ENCODE results near the genes GZMA and ANKRD55.

GRCh38 chr5:54220566-54220963 is 89.8 kb downstream of the ARL15 start:
- PRO-cap, result no peak

DNA sequence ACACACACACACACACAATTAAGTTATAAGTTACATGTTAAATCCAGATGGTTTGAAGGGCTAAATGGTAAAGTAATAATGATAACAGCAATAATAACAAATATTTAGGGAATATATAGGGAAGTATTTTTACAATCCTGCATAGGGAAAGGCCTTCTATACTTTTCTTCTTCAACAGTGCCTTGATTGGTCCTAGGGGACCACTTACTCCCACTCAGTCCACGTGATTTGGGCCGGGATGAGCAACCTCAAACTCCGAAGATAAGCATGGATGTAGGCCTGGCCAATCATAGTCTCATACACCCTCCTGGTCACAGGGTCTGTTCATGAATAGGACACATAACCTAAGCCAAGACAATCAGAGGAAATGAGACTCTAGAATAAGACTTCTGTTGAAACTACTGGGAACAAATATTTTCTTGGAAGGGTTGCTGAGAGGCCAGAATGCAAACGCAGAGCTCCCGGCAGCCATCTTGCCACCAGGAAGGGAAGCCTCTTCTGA is 68.2 kb downstream of the ARL15 start:
- PRO-cap, result no peak

DNA sequence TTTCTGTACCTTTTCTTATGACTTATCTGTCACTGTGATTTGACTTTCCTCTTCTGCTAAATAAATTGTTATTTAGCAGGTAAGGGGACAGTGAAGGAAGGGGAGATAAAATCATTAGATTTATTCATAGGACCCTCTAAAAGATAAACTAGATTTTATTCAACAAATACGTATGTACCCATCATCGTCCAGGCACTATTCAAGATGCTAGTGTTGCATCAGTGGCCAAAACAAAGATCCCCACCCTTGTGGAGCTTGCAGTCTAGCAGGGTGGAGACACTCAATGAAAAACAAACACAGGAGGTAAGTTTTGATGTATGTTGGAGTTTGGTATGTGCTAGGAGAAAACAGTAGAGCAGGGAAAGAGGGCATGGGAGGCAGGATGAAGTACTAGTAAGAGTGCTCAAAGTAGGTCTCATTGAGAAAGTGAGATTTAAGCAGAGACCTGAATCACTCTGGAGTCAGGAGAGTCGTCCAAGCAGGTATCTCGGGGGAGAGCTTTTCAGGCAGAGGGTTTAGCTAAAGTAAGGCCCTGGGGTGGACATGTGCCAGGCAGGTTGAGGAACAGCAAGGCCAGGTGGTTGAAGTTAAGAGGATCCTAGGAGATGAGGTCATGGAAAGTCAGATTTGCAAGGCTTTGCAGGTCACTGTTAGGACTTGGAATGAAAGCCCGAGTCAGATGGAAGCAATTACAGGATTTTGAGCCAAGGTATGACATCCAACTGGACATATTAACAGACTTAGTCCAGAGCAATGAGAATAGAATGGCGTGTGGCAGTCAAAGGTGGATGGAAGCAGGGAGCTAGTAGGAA is 9.1 kb downstream of the SNX18 start:
- PRO-cap, result no peak

DNA sequence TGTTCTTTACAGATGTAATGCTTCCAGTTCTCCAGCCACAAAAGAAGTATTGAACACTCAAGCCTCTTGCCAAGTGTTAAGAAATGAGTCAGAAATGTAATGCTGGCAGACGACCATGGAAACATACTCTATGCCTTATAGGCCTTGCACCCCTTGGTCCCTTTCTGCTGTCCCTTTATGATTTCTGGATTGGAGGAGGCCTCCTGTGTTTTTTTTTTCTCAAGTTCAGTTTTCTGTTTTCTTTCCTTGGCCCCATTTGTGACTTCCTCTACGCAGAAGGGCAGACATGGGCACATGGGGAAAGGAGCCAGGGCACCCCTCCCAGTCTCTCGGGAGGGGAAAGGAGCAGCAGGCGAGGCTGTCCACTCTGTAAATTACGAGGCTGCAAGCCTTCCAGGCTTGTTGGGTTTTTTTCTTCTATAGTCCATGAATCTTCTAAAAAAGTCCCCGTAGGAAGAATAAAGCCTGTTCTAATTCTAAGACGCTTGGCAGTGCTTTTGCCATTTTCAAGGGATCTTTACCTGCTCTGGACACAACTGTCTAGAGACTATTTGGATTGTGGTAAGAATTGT is 53.4 kb downstream of the SNX18 start:
- PRO-cap, result no peak

DNA sequence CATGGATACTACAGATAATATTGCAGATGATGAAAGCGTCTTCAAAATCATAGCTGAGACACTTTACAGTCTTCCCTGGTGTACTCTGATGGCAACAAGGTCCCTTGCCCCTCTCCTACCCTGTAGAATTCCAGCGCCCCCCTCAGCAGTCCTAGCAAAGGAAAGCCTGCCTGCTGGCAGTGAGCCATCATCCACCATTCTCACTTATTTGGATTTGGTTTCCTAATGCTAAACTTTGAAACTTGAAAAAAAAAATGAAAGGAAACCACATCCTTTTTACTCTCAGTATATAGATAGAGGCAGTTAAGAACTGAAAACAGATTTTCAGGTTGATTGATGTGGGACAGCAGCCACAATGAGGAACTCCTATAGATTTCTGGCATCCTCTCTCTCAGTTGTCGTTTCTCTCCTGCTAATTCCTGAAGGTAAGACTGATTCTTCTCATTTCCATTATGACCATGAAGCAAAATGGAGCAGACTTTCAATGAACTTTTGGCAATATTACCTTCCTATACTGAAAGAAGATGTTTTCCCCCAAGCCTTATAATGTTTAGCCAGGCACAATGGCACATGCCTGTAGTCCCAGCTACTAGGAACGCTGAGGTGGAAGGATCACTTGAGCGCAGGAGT is at the start of gene GZMA:
GZMA (plus strand) TSS at position 319 of the 630 bp plus-strand sequence.
- PRO-cap, result no peak

DNA sequence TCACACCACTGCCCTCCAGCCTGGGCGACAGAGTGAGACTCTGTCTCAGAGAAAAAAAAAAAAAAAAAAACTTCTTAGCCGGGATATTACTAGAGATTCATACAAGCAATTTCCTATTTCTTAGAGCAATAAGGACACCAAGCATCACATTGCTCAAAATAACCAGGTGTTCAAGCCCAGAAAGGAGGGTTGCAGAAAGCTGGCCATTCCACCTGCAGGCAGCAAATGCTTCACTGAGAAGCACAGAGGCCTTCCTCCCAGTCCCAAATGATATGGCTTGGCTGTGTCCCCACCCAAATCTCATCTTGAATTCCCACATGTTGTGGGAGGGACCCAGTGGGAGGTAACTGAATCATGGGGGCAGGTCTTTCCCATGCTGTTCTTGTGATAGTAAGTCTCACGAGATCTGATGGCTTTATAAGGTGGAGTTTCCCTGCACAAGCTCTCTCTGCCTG is 98.8 kb downstream of the PLPP1 start:
- PRO-cap, result no peak

GRCh38 chr5:55440042-55440407 is 94.7 kb downstream of the PLPP1 start:
- PRO-cap, result no peak

GRCh38 chr5:55504805-55505411 is 29.9 kb downstream of the PLPP1 start:
- PRO-cap, result no peak

DNA sequence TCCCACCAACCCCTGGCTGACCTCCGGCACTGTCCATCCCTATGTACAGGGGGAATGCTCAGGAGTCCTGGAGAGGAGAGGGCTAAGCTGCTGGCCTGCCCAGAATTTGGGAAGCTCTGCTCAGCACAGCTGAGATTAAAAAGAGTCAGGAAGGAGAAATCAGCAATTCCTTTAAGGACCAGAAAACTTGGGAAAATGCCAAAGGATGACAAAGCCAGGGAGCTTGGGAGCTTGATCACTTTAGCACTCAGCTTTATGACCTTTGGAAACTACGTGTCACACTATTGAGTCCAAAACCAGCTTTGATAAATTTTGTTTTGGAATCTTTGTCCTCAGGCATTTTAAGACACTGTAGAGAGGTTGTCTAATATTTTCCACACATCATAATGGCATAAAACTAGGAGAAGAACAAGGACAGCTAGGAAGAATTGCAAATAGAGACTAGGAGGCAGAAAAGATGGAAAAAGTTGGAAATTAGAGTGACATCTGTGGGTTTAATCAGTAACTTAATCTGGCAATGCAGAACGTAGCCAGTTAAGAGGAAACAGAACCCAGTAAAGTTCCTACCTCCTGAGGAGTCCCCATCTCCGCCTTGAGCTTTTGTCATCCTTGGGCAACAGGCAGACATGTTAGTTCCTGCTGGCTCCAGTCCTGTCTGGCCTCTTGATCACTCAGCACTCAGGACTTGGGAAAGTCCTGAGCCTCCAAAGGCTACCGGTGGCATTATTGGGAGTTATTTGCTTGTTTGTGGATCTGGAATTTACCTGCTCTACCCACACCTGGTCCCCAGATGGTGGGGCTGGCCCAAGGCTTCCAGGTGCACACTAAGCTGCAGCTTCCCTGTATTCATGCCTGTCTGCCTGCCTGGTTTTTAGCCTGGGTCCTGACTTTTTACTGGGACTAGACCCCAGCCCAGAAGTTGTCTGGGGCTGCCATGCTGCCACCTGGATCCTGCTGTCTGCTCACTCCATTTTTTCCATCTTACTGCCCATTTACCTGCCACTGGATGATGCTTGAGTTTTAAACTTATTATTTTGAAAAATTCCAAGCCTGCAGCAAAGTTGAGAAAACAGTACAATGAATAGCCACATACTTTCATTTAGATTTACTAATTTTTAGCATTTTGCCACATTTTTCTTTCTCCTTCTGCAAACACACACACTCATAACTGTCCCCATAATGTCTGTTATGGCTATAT is 62.8 kb upstream of the PLPP1 start:
- PRO-cap, result no peak

GRCh38 chr5:55600409-55600938 is 65.7 kb upstream of the PLPP1 start:
- PRO-cap, result no peak

DNA sequence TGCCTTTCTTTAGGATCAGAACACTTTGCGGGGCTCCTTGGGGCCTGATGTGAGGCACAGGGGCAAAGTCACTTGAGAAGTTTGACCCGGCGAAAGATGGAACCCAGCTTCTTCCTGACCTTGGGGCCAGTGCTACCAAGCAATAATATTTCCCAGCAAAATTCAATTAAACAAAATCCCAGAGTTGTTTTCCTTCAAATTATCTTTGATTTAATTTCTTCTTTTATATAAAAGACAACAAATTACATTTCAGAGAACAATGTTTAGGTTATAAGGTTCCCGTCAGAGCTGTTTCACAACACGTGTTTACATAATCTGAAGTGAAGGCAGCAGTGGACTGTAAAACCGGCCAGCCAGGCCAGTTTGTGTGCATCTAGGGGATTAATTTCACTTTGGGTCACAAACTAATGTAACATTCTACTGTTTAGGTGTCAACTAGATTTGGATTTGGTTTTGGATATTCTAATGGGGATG is 86.4 kb upstream of the PLPP1 start:
- PRO-cap, result no peak

DNA sequence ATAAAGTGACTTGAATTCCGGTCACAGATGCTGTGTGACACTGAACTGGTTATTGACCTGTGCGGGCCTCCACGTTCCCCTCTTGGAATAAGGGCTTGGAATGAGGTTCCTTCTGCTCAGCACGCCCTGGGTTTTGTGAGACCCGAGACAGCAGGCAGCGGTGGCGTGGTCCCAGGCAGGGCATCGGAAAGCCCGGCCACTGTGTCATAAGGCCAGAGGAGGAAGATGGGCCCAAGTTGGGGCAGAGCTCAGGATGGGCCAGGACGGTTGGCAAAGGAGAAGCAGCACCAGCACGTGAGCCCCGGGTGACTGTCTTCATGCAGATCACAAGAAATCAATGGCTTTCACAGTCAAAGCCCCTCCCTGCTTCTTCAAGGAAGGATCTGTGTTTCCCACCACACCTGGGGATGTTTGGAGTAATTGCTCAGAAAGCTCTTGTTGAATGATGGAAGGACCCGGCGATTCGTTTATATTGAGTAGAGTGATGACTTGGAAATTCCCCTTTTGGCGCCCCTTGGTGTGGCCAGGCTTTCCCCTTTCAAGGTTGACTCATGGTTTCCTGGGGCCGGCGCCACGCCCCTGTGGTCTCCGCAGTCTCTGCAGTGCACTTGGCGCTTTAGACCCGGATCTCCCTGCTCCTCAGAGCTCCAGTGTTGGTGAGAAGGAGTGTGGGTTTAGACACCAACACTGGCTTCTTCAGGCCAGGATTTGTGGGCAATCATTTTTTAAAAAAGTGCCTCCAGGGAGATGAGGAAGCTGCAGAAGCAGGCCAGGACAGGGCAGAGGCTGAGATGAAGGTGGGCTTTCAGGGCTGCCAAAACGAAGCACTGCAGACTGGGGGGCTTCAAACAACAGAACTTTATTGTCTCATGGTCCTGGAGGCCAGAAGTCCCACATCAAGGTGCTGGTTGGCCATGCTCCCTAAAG is 52.1 kb downstream of the IL31RA start:
- PRO-cap, result no peak

DNA sequence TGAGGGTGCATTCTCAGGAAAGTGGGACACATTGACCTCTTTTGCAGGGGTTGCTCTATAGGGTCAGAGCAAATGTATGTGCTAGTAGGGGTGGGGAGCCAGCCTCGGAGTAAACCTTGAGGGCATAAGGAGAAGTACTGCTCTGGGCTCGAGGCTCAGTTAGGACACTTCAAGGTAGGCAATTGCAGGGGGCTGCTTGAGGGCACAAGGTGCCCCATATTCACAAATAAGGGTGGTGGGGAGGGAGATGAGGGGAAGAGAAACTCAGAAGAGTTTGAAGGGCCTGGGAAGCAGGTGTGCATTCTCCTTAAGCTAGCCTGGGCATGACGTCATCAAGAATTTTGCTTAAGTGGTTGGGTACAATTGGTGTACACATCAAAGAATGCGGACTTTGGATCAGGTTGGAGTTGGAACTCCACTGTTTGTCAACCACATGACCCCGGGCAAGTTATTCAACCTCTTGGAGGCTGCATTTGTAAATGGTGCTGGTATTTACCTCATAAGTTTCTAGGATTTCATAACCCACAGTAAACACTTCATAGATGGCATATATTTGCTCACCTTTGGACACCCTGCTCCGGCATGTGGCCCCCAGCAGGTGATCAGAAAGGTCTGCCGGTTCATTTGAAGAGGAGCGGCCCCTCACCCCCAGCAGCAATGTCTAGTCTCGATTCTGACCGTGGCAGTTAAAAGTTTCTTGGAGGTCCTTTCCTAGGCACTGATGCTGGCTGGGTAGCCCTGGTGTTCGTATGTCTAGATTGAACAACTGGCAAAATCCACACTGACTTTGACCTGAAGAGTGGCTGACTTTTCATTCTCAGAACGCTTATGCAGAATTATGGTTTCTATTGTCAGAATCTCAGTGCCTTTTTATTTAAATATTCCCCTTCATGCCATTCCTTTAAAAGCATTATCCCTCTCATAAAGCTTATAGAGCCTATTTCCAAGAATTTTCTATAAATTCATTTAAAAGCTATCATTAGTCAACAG is 60.7 kb downstream of the IL6ST start:
- PRO-cap, result no peak

GRCh38 chr5:55935459-55935824 is 59.3 kb downstream of the IL6ST start:
- PRO-cap, result no peak

GRCh38 chr5:55975217-55975688 is 19.5 kb downstream of the IL6ST start:
- PRO-cap, result no peak

DNA sequence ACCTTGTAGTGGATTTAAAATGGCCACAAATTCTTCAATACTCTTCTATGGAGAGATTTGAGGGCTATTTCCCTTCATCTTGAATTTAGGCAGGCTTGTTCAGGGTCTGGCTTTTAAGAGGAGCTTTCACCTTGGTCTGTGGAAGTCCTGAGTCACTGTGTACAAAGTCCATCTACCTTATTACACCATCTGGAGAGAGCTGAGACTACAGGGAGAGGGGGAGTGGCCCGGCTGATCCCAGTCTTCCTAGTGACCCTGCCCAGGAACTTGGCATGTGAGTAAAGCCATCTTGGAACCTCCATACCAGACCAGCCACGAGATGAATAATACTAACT is 8.3 kb upstream of the IL6ST start:
- PRO-cap, result no peak

- PRO-cap, result no peak
Observed at GRCh38 chr5:56148356-56149152, 84.6 kb downstream of the ANKRD55 start.

- PRO-cap, result no peak
Observed at GRCh38 chr5:56233146-56233447, at the start of gene ANKRD55. TSS of gene ANKRD55 (minus strand) at chr5:56233330.

GRCh38 chr5:56412883-56413502 is 179.9 kb upstream of the ANKRD55 start:
- PRO-cap, result no peak

DNA sequence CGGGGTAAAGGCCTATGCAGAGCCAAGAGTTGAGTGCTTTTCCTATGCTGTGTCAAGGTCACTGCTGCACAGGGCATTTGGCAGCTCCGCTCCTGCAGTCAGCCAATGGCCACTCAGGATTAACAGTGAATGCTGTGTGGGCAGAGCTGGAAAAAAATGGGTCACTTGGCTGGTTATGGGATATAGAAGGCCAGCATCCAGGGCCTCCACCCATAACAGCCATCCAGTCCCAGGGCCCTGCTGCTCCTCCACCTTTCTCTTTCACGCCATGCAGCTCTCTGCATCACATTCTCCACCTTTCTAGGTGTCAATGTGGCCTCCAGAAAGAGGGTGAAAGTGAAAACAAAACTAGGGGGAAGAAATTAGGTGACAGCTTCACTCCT is 279.3 kb upstream of the ANKRD55 start:
- PRO-cap, result no peak